ENCODE measurements around the genes PSMD3, CSF3, THRA and IGFBP4.

DNA sequence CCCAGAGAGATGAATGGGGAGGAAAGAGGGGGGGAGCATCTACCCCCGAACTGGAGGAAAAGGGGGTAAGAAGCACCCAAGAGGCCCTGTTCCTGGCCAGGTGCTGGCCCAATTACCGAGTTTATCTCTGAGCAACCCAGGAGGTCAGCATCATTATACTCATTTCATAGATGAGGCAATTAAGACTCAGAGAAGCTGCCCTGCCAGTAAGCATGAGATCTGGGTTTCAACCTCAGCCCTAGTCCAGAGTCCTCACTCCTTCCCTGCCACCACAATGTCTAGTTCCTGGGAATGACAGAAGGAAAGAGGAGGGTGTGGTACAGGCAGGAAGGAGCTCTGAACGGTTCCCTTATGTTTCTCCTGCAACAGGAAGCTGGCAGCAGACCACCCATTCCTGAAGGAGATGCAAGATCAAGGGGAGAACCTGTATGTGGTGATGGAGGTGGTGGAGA, 7.3 kb downstream of the GSDMA start:
- PRO-cap: no peak

GRCh38 chr17:39980173-39981282, at the start of gene PSMD3:
Gene PSMD3 (plus strand): TSS chr17:39980807.
- PRO-cap: unidirectional peak, minus-strand start at chr17:39980418; unidirectional peak, plus-strand start at chr17:39980807; unidirectional peak, minus-strand start at chr17:39981062

DNA sequence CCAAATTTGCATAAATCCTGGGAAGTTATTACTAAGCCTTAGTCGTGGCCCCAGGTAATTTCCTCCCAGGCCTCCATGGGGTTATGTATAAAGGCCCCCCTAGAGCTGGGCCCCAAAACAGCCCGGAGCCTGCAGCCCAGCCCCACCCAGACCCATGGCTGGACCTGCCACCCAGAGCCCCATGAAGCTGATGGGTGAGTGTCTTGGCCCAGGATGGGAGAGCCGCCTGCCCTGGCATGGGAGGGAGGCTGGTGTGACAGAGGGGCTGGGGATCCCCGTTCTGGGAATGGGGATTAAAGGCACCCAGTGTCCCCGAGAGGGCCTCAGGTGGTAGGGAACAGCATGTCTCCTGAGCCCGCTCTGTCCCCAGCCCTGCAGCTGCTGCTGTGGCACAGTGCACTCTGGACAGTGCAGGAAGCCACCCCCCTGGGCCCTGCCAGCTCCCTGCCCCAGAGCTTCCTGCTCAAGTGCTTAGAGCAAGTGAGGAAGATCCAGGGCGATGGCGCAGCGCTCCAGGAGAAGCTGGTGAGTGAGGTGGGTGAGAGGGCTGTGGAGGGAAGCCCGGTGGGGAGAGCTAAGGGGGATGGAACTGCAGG, at the start of gene CSF3:
CSF3 (plus strand) TSS at position 120 of the 596 bp plus-strand sequence.
- PRO-cap: no peak

GRCh38 chr17:40062629-40063596, at the start of gene THRA:
Gene THRA (plus strand): TSS chr17:40062965.
- PRO-cap: bidirectional peak, plus-strand start at chr17:40062896, minus-strand start at chr17:40062860; bidirectional peak, plus-strand start at chr17:40063300, minus-strand start at chr17:40063241; bidirectional peak, plus-strand start at chr17:40063555, minus-strand start at chr17:40063375

DNA sequence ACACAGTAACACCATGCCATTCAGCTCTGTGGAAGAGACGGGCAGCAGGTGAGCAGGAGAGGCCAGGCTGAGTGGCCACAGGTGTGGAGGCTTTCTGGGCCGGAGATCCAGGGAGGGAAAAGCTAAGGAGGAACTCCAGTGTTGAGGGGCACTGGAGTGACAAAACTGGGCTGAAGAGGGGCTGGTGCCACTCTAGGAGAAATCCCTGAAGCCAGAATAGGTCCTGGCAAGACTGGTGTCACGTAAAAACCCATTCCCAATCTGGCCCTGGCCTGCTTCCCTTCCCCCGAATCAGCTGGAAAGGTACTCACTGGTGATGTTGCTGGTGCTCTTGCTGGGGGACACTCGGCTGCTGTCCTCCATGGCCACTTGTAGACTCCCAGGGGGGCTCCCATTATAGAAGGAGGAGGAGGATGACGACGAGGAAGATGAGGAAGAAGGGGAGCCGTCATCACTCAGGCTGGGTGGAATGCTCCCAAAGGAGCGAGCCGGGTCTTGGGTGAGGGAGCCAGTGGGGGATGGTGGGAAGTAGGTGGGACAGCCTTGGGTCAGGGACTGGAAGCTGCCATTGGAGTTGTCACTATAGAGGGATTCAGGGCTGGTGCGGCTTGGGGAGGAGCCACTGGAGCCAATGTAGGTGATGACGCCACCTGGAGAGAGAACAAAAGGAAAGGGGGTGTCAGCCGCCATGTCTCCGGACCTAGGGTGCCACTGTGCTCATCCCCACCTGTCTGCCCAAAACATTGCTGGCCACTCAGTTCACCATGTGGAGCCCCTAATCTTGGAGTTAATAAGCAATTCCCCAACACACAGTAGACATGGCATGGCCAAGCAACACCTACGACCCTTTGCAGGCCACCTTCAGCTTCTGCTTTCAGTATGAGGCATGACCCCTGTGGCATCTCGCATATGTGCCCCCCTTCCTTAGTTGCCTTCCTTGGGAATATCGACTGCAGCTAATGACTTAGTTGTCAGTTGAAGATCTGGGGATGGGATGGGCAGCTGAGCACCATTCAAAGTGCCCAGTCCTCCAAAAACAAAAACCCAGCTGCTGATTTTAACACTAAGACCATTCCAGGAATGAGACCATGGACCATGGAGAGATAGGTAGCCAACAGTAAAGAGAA, 3.3 kb downstream of the NR1D1 start:
- PRO-cap: bidirectional peak, plus-strand start at position 974 of the sequence, minus-strand start at position 659 of the sequence

GRCh38 chr17:40097881-40098911, 2.2 kb downstream of the NR1D1 start:
- PRO-cap: no peak

DNA sequence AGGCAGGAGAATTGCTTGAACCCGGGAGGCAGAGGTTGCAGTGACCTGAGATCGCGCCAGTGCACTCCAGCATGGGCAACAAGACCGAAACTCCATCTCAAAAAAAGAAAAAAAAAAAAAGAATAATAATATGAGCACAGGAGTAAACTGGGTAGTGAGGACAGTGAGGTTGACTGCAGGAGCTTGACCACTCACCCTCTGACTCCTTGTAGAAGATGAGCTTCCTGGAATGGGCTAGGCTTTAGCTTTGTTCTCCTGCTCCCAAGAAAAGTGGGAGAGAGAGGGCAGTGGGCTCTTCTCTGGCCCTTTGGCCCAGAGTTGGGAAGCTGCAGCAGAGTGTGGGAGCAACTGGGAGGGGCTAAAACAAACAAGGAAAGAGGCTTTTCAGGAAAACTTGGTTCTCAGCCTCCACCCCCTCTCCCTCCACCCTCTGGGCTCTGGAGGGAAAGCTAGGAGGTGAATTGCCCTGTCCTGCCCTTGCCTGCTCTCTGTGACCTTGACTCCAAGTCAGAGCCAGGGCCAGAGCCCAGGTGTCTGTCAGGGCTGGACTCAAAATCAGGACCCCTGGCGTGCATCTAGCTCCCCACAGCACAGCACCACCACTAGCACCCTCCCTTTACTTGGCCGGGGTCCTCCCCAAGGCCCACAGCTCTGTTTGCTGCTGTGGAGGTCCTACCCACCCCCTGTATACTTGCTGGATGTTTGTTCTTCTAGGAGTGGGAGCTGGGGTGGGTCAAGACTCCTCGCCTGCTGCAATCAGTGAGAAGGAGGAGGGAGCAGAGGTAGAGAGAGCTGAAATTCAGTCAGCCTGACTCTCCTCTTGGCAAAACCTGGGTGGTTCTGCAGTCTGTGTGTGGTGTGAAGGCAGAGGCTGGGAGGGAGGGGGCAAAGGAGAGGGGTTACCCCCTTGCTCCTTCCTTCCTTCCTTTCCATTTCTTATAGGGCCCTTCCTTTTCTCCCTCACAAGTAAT, 2.7 kb upstream of the NR1D1 start:
- PRO-cap: no peak

DNA sequence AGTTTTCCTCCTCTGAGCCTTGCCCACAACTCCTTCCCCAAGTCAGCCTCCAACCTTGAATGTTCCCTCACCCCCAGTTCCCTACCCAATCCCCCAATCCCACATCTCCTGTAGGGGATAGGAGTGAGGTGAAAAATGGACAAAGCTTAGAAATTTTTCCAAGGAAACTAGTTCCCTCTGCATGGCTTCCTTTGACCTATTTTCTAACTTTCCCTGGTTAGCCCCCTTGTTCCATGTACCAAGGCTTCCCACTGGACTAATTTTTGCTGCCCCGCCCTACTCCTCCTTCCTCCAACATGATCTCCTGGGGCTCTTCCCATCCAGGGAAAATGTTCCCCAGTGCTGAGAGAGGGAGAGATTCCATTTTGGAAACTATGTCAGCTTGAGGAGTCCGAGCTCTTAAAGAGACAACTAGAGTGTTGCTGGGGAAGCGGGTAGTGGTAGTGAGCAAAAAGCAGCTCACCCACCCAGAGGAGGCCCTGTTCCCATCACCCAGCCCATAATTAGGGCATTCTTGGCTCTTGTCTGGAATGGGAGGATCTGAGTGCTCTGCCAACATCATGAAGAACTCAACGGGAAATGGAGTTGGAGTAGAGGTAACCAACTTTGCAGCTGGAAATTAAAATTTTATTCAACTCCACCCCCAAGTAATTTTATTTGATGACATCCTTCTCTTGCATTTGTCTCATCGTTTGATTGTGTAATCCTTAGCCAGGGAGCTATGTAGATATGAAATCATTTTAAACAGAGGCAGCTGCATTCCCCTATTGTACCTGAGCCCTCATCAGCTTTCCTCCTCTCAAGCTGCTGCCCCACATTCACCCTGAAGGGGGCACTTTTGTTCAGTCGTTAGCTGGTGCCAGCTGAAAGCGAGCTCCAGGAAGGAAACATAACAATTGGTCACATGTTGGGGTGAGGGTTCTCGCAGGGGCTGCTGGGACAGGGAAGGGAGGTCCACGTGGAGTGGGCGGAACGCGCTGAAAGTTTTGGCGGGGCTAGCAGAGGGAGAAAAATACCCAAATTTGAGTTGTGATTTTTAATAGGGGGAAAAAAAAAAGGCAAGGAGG, 9.0 kb upstream of the MSL1 start:
- PRO-cap: bidirectional peak, plus-strand start at position 759 of the sequence, minus-strand start at position 581 of the sequence

DNA sequence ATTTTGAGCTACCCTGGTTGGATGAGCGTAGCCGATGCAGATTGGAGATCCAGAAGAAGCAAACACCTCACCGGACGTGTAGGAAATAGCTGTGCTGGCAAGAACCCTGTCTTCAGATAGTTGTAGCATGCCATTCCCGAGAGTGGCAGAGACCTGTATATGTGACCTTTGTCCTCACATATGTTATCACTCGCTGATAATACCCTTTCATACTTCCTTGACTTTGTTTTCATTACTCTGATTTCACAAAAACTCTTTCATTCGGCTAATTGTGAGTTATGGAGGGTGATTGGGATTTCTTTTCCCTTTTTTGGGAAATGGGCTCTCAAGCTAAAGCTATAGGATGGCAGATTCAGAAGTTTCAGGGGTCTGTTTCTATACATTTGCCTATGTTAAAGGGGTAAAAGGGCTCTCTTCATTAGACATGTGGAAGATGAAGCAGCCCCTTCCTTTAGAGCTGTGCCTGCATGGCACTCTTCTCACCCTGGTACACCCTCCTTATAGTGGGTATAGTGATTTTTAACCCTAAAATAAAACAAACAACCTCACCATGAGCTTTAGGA, 6.0 kb upstream of the CASC3 start:
- PRO-cap: no peak

DNA sequence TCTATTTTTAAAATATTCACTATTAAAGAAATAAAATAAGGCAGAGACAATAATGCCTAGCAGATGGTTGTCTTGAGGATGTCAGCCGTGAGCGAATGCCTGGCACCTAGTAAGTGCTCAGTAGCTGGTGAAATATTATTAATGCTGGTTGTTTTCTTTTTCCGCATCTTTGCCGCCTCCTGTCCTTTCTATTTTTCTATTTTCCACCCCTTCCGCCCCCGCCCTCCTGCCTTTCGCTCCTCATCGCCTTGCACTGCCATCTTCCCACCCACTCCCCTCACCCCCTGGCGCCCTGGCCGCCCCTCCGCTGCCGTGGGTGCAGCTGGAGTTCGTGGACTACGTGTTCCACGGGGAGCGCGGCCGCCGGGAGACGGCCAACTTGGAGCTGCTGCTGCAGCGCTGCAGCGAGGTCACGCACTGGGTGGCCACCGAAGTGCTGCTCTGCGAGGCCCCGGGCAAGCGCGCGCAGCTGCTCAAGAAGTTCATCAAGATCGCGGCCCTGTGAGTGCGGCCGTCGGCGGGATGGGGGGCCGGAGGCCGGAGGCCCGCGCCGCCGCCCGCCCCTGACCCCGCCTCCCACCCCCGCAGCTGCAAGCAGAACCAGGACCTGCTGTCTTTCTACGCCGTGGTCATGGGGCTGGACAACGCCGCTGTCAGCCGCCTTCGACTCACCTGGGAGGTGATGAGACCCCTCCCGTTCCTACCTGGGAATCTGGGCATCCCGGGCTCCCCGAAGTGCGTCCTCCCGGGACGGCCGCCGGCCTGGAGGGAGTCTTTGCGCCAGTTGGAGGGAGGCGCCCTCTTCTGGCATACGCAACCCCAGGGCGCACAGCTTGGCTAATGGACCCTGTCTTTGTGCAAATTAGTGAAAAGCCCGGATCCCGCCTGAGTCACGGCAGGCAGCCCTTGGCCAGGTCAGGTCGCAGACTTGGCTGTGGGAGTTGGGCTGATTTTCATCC, 14.0 kb downstream of the RAPGEFL1 start:
- PRO-cap: unidirectional peak, minus-strand start at position 764 of the sequence

DNA sequence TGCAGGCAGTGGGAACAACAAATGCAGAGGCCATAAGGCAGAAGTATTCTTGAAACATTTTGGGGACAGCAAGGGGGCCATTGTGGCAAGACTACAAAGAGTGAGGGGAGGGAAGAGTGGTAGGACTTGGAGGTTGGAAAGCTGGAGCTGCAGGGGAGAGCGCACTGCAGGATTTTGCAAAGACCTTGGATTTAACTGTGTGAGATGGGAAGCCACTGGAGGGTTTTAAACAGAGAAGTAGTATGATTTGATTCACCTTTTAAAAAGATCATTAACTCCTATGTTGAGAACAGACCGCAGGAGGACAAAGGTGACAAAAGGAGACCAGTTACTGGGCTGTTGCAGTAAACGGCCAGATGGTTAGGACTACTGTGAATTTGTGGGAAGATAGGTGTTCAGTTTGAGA, 22.1 kb upstream of the CDC6 start:
- PRO-cap: no peak

DNA sequence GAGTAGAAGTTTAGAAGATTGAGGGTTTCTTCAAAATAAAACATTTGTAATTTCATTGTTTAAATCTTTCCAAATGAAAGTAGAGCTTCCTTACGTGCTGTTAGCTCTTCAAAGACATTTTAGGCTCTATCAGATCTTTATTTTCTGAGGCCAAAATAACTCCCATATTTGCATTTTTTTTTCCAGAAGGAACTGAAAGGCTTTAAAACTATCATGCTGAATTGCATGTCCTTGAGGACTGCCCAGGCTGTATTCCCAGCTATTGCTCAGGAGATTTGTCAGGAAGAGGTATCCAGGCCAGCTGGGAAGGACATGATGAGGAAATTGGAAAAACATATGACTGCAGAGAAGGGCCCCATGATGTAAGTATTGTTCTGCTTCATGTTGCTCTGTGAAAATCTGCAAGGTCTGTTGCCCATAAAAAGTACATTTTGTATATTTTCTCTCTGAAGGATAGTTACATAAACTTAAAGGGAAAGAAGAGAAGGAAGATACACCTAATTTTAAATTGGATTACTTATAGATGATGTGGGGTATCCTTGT, 5.7 kb downstream of the CDC6 start:
- PRO-cap: no peak

- PRO-cap: no peak
Observed at GRCh38 chr17:40304203-40304826, 4.7 kb upstream of the RARA start.

GRCh38 chr17:40347621-40348367, 16.7 kb downstream of the GJD3 start:
- PRO-cap: no peak

GRCh38 chr17:40349809-40350948, 14.4 kb downstream of the GJD3 start:
- PRO-cap: no peak

DNA sequence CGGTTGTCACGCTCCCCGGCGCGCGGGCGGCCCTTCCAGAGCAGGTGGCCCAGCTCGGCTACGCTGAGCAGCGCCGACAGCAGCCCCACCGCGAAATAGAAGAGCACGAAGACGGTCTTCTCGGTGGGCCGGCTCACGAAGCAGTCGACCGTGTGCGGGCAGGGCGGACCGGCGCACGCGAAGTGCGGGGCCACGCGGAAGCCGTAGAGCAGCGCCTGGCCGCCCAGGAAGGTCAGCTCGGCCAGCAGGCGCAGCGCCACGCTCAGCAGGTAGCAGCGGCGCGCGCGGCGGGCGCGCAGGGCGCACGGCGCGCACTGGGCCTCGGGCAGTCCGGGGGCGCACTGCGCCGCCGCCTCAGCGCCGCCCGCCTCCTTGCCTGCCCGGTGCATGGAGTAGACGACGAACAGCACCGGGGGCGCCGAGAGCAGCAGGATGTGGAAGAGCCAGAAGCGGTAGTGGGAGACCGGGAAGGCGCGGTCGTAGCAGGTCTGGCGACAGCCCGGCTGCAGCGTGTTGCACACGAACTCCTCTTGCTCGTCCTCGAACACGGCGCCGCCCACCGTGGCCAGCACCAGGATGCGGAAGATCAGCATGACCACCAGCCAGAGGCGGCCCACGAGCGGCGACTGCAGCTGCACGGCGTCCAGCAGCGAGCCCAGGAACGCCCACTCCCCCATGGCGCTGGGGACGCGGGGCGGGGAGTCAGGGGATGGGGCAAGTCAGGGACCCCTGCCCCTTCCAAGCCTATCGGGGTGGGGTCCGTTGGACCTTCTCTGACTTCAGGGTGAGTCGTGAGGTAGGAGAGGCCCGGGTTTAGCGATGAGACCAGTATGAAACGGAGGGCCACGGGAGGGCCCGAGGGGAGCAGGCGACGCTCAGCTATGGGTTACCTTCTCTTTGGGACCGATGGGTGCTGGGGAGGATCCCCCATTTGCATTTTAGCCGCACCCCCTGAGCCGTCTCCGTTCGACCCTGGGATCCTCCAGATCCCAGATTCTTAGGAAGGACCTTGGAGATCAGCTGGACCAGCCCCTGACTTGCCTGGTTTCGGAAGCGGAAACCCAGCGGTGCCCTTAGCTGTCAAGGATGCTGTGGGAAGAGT, 1.0 kb downstream of the GJD3 start:
- PRO-cap: no peak

DNA sequence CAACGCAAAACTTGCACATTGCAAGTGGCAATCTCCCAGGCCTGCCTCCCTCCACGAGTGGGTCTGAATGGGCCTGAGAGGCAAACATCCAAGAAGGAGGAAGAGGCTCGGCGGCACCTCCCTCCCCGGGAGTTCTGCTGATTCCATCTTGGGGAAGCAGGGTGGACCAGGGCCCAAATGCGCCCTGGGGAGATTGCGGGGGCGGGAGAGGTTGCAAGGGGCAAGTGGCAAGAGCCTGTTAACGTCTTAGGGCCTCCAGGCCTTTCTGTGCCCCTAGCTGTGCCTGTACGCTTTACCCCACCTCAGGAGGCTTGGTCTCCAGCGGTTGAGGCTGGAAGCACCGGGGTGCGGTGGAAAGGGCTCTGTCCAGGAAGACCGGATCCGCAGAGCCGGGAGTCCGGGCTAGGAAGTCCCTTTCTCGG, 561 bp upstream of the IGFBP4 start:
- PRO-cap: bidirectional peak, plus-strand start at position 321 of the sequence, minus-strand start at position 136 of the sequence

GRCh38 chr17:40443100-40444113, at the start of gene IGFBP4:
Gene IGFBP4 (plus strand): TSS chr17:40443450.
- PRO-cap: bidirectional peak, plus-strand start at chr17:40443450, minus-strand start at chr17:40443322; bidirectional peak, plus-strand start at chr17:40443868, minus-strand start at chr17:40443828

- PRO-cap: no peak
Observed at GRCh38 chr17:40509964-40510860, 8.8 kb upstream of the TNS4 start.

- PRO-cap: no peak
Observed at GRCh38 chr17:40548896-40549697, 16.2 kb downstream of the CCR7 start.